Foreskin keratinocyte (primary cell): ENCODE measurements around a stretch of chr12.

- RAMPAGE, total RNA: no peak
Observed at GRCh38 chr12:19711948-19712523, 272.7 kb downstream of the AEBP2 start.

DNA sequence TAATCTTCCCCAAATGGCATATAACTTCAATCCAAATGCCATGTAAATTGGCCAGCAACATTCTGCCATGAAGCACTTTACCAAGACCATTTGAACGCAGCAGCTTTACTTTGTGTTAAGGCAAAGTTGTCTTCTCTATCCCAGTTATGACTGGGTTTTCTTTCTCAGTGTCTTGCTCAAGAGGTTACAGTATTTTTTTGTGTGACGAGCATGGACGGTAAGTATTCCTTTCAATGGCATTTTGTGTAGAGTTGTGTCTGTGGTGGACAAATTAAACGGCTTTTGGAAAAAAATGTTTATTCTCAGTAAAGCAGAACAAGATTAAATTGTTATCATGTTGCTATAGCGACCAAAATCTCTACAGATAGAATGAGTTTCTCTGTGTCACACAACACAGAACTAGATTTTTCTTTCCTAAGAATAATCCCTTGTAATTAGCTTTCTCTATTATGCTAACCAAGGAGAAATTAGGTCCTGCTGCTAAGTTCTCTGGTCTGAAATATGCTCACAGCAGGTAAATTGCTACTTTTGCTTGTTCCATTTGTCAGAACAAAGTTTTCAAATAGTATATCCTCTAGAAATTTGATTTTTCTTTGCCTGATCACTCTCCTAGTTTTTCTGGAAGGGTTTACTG, 417.1 kb downstream of the AEBP2 start:
- RAMPAGE, total RNA: no peak

DNA sequence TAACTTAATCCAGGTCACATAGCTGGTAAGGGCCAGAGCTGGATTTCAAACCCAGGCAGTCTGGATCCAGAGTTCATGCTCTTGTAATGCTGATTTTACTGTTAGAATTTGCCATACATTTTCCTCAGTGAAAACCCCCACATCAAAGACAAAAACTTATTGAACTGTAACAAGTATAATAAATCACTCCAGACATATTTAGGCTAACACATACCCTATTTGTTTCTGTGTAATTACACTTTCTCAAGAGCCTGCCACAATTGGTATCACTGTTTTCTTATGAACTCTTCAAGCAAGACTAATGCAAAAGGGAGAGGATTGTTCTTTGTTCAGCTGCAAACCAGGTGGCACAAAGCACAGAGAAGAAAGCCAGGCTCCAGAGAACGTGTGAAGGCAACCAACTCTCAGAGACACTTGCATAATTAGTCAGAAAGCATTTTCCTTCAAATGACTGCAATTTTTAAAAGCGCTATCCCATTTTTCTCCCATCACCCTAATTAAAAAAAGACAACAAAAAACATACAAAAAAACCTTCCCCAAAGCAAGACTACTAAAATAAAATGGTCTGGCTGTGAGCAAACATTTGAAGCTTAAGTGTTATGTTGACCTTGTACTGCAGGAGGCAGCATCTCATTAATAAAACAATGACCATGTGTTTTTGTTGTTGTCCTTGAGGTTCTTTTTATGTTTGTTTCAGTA, 452.9 kb upstream of the PDE3A start:
- RAMPAGE, total RNA: no peak

GRCh38 chr12:20371088-20371638, 2.8 kb downstream of the PDE3A start:
- RAMPAGE, total RNA: no peak

DNA sequence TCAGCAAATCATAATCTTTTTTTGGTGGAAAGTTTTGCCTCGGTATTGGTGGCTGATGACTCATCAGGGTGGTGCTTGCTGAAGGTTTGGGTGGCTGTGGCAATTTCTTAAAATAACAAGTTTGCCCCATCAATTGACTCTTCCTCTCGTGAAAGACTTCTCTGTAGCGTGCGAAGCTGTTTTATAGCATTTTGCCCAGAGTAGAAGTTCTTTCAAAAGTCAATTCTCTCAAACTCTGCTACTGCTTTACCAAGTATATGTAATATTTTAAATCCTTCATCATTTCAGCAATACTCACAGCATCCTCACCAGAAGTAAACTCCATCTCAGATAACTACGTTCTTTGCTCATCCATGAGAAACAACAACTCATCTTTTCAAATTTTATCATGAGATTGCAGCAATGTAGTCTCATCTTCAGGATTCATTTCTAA, 19.1 kb downstream of the PYROXD1 start:
- RAMPAGE, total RNA: no peak

DNA sequence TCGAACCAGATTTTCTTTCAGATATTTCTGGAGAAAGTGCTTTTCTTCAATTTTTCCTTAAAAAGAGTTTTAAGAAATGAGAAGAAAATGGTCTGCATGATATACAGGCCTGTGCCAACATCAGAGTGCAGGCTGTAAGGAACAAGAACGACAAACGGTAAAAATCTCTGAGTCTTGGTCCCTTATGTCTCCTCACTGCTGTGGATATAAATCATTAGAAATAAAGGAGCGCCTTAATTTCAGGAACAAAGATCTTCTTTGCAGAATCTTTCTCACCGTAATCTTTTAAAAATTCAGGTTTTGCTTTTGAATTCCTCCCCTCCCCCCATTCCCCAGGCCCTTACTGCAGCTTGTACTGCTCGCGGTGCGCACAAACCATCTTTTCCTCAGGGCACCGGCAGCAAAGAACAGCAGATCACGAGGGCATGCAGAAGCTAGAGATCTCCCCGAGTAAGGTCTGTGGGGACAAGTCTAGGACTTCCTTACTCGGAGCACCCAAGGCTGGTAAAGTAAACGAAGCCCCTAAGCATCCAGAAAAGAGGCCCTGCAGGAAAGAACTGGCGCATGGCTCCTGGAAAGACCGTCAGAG, 904 bp downstream of the LDHB start:
- RAMPAGE, total RNA: no peak

DNA sequence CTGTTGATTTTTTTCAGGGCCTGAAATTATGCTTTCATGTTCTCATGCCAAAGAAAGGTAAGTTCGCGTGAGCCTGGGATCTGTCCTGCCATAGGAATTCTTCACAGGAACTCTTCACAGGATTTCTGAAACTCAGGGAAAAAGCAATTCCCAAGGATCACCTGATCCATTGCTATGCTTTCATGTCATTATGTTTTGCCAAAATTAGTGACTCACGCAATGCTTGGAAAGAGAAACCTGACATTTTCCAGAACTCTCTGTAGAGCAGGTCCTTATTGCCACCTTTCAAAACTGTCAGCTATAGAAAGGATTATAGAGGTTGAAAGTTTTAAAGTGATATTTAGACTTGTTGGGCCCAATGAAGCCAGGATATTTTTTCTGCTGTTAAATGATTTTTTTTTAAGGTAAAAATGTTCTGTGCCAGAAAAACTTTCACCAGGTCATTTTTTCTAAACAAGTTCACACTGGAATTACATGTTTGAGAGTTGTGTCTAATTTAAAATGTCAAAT, 6.3 kb upstream of the KCNJ8 start:
- RAMPAGE, total RNA: no peak

GRCh38 chr12:21992654-21993359, 51.6 kb upstream of the ABCC9 start:
- RAMPAGE, total RNA: no peak

DNA sequence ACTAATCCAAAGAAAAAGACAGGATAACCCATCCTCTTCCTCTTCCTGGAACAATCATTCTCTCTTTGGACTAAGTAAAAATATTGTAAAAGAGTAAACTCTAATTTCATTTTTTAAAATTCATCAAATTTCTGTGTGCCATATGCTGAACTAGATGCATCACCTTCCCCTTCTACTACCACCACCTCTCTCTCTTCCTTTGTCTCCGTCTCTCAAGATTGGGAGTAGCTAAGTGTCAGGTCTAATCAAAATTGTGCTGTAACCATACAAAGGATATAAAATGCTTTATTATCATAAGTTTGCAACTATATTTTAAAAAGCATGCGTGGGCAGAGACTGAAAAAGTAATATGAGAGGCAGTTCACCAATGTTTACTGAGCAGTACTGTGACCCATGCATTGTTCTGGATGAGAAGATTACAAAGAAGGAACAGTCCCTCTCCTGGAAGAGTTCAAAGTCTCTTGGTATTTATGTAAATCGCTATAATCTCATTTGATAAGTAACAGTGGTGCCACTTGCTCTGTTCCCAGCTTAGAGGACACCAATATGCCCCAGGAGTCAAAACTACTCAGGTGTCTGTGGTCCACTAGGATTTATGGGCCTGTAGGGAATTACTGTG, 2.2 kb upstream of the CMAS start:
- RAMPAGE, total RNA: no peak

GRCh38 chr12:22164065-22164693, 118.2 kb downstream of the CMAS start:
- RAMPAGE, total RNA: no peak

- RAMPAGE, total RNA: no peak
Observed at GRCh38 chr12:22626397-22626880, 1.5 kb downstream of the ETNK1 start.

DNA sequence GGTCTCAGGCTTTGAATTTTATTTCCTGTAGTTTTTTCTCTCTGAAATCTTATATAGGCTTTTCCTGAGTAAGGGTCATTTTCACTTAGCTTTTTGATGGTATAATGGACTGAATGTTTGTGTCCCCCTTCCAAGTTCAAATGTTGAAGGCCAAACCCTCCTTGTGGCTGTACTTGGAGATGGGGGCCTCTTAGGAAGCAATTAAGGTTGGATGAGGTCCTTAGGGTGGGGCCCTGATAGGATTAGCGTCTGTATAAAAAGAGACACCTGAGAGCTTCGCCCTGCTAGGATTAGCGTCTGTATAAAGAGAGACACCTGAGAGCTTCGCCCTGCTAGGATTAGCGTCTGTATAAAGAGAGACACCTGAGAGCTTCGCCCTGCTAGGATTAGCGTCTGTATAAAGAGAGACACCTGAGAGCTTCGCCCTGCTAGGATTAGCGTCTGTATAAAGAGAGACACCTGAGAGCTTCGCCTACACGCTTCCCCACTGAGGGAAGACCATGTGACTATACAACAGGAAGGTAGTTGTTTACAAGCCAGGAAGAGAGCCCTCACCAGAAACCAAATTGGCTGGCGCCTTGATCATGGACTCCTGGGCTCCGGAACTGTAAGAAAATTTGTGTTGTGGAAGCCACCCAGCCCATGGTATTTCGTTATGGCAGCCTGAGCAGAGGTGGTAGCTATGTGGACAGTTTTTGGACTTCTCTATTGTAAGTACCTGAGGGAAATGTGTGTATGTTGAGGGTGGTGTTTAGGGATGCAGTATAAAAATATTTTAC, 74.6 kb downstream of the ETNK1 start:
- RAMPAGE, total RNA: no peak

GRCh38 chr12:23223036-23223235, 598.0 kb downstream of the ETNK1 start:
- RAMPAGE, total RNA: no peak

DNA sequence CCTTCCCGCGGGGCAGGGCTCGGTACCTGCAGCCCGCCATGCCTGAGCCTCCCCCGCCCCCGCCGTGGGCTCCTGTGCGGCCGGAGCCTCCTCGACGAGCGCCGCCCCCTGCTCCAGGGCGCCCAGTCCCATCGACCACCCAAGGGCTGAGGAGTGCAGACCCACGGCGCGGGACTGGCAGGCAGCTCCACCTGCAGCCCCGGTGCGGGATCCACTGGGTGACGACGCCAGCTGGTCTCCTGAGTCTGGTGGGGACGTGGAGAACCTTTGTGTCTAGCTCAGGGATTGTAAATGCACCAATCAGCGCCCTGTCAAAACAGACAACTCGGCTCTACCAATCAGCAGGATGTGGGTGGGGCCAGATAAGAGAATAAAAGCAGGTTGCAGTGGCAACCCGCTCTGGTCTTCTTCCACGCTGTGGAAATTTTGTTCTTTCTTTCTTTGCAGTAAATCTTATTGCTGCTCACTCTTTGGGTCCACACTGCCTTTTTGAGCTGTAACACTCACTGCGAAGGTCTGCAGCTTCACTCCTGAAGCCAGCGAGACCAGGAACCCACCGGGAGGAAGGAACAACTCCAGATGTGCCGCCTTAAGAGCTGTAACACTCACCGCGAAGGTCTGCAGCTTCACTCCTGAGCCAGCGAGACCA, 661.3 kb downstream of the ETNK1 start:
- RAMPAGE, total RNA: no peak

DNA sequence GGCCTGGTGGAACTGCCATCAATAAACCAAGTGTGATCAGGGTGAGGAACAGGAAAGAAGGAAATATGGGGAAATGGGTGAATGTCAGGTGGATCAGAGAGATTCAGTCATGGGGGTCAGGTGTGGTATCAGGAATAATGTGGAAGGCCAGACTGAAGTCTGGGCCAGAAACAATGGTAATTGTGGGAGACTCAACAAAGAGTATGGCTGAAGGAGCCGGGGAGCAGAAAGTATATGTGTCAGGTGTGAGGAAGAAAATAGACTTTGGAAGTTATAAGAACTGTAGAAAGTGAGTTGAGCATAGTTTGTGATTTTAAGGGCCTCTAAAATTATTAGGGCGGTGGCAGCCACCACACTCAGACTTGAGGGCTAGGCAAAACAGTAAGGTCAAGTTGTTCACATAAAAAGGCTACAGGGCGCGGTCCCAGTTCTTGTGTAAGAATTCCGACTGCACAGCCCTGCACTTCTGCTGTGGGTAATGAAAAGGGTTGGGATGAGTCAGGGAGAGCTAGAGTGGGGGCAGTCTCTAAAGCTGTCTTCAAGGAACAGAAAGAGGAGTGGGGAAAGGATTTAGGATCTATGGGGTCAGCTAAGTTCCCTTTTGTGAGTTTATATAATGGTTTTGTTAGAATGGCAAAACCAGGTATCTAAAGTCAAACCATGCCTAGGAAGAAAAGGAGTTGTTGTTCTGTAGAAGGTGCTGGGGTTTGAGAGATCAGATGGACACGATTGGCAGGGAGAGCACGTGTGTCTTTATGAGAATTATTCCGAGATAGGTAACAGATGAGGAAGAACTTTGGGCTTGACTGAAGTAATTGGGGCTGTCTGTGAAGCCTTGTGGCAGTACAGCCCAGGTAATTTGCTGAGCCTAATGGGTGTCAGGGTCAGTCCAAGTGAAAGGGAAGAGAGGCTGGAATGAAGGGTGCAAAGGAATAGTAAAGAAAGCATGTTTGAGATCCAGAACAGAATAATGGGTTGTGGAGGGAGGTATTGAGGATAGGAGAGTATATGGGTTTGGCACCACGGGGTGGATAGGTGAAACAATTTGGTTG, 441.6 kb downstream of the SOX5 start:
- RAMPAGE, total RNA: no peak

DNA sequence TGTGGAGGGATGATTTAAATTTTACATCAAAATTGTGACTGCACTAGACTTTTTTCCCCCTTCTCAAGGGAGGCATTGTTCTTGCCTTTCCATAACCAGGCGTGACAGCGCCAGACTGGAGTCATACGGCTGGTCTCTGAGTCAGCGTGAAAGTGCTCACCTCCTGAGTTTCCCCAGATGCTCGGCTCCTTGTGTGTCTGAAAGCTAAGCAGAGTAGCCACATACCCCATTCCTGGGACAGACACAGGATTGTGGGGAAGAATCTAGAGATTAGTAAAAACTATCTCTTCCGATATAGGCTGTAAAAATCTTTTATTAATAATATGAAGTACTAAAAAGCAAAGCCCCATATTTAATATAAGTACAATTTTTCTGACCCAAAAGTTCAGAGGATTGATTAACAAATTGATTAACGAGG, 43.1 kb downstream of the SOX5 start:
- RAMPAGE, total RNA: no peak

DNA sequence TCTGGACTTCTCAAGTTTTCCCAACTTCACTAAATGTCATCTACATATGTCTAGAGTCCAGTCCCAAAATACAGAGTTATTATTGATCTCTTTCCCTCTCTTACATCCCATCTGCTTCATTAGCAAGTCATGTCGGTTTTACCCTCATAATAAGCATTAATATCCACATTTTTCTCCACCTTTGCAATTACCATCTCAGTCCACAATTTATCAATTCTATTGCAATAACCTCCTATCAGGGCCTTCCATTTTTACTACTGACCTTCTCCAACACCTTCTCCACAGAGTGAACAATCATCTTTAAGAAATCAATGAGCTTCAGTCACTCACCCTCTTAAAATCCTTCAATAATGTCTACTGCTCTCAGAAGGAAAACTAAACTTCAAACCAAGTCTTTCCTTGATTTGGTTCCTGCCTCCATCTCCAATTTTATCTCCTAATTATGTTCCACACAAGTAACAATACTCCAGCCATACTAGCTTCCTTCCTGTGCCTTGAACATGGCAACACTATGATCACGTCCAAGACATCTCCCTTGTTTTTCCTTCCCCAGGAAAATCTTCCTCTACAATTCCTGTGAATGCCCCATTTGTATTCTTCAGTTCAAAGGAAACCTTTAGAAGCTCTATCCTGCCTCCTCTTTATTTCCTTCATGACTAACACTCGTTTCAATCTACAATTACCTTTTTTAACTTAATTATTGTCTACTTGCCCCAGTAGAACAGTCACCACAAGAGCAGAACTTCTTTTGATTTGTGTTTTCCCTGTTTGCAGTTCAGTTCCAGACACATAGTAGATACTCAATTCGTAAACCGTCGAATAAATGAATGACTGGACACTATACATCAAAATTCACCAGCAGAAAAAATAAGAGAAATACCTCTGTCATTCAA, 151.6 kb upstream of the SOX5 start:
- RAMPAGE, total RNA: no peak

- RAMPAGE, total RNA: no peak
Observed at GRCh38 chr12:24211104-24211854, 261.8 kb upstream of the SOX5 start.

GRCh38 chr12:24563872-24564510, 384.9 kb downstream of the BCAT1 start:
- RAMPAGE, total RNA: no peak

- RAMPAGE, total RNA: no peak
Observed at GRCh38 chr12:24902464-24902959, 46.4 kb downstream of the BCAT1 start.